ENCODE measurements around the gene TLN2.

DNA sequence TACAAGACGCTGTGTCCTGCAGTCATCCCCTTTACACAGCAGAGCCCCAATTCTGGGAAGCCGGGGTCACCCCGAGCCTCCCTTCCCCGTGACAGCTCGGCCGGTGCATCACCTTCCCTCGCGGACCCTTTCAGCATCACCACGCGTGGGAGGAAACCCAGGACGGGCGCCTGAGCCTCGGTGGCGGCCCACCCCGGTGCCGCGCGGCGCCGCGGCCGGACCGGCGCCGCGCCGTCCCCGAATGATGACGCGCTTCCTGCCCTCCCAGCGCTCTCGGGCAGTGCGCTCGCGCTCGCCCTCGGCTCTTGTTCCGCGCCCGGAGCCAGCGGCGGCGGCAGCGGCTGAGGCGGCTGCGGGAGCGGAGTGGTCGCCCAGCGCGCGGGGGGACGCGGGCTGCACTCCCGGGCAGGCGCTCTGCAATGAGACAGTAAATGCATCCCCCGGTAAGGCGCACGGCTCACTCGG is at the start of gene TLN2:
TSS of gene TLN2 (plus strand) at position 308 of the 465 bp plus-strand sequence.
- PRO-cap, 8 experiments: peak in 6 of 8 experiments; most common plus-strand start position 308 of the sequence (in 6); most common minus-strand start position 137 of the sequence (in 1)

GRCh38 chr15:62390757-62391569 is 613 bp downstream of the TLN2 start:
- PRO-cap, 8 experiments: no peak in any of the 8 experiments

GRCh38 chr15:62455651-62456049 is 65.3 kb downstream of the TLN2 start:
- PRO-cap, 8 experiments: no peak in any of the 8 experiments

DNA sequence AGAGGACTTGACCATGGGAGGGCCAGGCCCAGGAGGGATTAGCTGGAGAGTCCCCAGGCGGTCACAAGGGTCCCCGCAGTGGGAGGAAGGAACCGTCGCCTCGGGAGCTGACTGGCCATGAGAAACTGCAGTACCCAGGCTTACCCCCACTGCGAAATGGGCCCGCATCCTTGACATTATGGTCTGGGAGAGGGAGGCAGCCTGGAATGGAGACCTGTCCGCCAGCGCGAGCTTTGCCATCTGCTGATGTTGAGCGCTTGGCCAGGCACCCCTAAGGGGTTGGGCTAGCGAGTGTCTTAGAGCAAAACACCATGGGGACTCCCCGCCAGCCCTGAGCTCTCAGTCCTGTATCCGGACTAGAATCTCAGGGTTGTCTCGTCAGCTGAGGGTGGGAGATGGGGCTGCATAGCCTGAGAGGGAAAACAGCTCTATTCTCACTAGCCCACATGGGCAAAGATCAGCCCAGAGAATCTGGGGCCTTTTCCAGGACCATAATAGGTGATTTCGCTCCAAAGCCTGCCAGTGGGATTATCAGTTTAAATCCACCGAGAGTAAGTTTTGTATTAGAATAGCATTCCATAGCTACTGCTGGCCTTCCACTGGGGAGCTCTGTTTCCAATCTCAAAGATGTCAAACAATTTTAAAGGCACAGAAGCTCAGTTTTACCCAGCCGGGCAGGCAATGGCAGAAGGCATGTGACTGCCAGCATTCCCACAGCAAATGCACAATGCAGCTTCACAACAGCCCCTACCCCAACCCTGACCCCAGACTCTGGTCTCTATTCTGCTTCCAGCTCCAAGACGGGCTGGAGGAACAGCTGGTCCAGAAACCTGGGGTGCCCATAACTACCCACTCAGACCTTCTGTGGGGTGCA is 167.5 kb upstream of the TPM1 start:
- PRO-cap, 8 experiments: no peak in any of the 8 experiments

DNA sequence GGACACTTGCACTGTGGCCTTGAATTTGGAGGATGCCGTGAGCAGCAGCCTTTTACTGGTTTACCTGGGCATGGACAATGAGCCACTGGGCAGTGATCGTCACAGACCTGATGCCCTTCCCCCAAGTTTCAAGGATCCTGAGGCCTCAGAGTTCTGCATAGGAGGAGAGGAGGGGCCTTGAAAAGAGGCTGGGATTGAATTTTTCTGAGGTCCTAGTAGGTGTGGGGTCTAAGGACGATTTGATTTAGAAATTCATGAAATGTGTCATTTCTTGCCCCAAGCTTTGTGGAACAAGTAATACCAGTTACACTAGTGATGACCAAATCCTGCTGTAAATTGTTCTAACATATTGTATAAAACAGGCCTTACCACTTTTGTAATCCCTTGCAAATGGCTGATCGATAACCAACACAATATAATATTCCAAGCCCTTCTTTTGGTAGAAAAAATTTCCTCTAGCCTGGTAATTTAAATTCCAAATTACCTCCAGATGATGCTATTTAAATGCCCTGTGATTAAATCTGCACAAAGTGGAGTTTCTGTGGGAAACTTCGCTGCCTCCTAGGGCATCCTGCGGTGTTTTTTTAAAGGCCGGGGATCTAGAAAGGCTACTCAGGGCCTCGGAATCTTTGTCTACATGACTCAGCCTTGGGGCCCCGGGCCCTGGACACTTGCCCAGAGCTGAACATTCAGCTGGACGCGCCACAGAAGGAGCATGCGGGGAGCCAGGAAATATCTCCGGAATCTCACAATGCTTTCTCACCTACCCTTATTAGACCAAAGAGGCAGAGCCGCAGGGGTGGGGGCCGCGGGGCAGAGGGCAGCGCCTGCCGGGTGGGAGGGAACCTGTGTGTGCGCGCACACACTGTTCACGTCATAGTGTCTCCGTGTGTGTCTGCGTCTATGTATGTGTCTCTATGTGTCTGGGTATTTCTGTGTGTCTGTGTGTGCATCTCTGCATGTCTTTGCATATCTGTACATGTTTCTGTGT is 145.7 kb upstream of the TPM1 start:
- PRO-cap, 8 experiments: no peak in any of the 8 experiments

DNA sequence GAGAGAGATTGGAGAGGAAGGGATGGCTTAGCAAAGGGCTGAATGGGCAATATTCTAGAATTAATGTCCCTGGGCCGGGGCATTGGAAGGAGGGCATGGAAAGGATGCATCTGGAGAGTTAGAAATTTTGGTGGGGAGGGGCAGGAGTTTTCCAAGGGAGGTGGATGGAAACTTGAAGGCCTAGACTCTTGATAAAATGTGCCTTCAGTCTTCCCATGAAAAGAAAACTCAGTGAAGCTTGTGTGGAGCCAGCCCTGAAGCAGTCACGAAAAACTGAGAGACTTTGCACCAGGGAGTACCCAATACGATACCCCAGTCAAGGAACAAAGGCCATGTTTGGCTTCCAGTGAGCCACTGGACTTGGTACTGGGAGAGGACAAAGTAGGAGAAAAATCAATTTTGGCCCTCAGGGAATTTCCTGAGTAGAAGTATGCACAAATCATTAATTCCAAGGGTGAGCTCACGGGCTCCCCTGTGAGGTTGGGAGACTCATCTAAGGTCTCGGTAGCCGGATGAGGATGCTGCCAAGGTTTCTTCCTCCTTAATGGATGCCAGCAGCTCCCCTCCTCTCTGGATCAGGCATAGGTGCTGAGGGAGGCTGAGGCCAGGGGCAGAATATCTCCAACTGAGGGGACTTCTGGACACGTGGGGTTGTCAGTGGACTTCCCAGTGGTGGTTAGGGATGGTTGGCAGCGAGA is 31.3 kb upstream of the TPM1 start:
- PRO-cap, 8 experiments: no peak in any of the 8 experiments

GRCh38 chr15:63041707-63042320 is 733 bp upstream of the TPM1 start:
- PRO-cap, 8 experiments: no peak in any of the 8 experiments

DNA sequence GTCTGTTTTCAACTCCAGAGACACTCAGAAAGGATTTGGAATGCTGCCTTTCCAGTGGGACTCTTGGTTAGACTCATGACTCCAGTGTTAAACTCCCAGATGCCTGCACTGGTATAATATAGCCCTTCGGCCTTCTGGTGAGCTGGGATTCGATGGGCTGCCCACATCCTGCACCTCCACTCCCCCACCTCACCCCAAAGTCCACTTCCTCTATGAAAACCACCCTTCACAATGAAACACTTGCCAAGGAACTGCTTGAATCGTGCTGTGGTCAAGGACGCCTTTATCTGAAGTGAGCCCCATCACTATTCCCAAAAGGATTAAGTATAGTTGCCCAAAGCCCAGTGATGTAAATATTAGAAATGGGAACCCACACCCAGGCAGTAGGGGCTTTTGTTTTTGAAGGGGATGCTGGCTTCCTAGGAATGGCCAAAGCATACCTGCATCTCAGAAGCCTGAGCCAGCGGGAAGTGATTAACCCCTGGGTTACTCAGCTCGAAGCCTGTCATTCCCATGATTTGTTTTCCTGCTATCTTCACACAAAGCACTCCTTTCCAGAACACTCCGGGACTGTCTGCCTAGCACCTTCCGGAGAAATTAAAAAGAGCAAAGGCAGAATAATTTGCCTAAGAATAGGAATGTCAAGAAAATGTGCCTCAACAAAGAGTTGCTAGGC is 33.9 kb downstream of the TPM1 start:
- PRO-cap, 8 experiments: no peak in any of the 8 experiments

DNA sequence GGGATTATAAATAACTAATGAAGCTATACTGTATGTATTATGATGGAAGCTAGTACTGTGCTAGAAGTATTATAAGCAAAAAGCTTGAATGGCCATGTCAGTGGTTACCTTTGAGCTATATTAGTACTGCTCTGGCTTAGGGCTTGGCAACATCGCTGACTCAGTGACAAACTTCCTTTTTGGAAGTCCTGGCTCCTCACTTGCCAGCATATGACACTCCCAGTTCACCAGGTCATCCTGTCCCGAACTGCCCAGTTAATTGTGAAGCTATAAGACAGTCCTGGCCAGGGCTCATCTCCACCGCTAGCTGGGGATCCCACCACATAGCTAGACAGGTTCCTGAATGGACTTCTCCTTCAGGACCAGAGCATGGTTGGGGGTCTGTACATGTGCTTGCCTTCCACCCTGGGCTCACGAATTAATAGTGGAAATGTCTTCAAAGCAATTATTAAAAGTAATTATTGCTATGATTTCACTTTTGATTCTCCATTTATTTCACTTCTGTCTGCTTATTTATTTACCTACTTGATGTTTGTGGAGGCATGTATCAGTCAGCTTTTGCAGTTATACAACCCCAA is 32.0 kb downstream of the RAB8B start:
- PRO-cap, 8 experiments: no peak in any of the 8 experiments

- PRO-cap, 8 experiments: no peak in any of the 8 experiments
Measured at GRCh38 chr15:63367464-63368053, 14.1 kb downstream of the CA12 start.

- PRO-cap, 8 experiments: no peak in any of the 8 experiments
Measured at GRCh38 chr15:63372092-63372811, 9.4 kb downstream of the CA12 start.

GRCh38 chr15:63379322-63380205 is 2.1 kb downstream of the CA12 start:
- PRO-cap, 8 experiments: no peak in any of the 8 experiments

GRCh38 chr15:63473295-63473782 is 31.1 kb upstream of the USP3 start:
- PRO-cap, 8 experiments: peak in 2 of 8 experiments; most common minus-strand start chr15:63473545 (in 2)

DNA sequence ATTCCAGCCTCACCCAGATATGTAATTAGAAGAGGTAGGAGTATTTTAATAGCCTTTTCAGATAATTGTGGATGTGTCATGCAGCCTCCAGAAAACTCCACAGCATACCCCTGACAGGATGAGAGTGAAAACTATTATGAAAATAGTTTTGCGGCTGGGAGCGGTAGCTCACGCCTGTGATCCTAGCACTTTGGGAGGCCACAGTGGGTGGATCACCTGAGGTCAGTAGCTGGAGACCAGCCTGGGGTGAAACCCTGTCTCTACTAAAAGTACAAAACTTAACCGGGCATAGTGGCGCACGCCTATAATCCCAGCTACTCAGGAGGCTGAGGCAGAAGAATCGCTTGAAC is 21.4 kb upstream of the USP3 start:
- PRO-cap, 8 experiments: no peak in any of the 8 experiments

DNA sequence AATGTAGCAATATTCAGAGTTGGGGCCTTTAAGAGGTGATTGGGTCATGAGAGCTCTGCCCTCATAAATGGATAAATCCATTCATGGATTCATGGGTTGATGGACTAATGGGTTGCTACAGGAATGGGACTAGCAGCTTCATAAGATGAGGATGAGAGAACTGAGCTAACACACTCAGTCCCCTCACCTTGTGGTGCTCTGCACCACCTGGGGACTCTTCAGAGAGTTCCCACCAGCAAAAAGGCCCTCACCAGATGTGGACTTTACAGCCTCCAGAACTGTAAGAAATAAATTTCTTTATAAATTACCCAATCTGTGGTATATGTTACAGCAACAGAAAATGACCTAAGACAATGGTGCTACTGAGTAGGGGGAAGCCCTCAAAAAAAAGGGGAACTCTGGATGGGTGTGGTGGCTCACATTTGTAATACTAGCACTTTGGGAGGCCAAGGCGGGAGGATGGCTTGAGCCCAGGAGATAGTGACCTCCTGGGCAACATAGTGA is 14.2 kb upstream of the USP3 start:
- PRO-cap, 8 experiments: peak in 7 of 8 experiments; most common plus-strand start position 436 of the sequence (in 7); most common minus-strand start position 258 of the sequence (in 3)

DNA sequence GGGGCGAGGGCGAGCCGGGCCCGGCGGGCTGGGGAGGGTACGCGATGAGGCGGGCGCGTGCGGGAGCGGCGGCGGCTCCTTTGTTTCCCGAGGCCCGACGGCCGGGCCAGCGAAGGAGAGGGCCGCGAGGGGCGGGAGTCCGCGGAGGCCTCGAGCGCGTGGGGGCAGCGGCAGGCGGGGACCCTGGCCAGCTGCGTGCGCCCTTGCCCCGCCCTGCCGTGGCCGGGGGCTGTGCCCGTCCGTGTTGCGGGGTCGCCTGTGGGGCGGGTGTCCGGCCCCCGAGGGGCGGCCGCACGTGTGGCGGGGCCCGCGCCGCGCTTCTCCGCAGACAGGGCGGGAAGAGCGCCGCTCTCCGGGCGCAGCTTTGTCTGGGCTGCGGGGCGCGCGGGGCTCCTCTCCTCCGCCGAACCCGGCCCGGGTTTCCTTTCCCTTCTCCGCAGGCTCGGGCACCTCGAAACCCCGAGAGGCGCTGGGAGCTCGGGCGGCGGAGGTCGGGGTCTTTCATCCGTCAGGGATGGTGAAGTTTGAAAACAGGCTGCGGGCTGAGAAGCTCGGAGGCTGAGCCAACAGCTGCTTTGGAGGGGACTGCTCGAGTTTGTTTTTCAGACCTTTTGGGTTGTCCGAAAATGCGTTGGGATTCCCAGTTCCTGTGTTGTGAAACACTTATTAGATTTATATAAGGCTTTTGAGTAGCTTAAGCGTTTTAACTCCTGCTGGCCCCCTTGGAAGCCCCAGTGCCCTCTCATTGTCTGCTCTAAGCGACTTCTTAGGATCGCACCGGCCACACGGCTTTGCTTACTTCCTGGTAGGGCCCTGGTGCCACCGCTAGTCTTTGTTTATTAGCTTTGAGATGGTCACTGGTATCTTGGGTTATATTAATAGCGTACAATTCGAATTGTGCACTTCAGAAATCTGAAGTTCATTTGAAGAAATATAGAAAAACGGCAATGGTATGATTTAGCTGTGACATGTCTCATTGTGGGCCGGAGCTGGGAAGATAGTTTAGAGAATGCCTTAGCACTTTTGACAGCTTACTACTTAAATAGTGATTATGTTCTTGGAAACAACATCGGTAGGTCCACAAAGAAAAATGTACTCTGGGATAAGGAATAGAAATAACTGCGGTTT is 903 bp downstream of the USP3 start:
- PRO-cap, 8 experiments: peak in 8 of 8 experiments; most common plus-strand start position 327 of the sequence (in 7); most common minus-strand start position 793 of the sequence (in 8)

- PRO-cap, 8 experiments: peak in 3 of 8 experiments; most common plus-strand start chr15:63563408 (in 2)
Measured at GRCh38 chr15:63563320-63563663, 33.9 kb upstream of the FBXL22 start.

GRCh38 chr15:63610091-63610884 is 13.1 kb downstream of the FBXL22 start:
- PRO-cap, 8 experiments: peak in 5 of 8 experiments; most common plus-strand start chr15:63610374 (in 5); most common minus-strand start chr15:63610209 (in 1)

DNA sequence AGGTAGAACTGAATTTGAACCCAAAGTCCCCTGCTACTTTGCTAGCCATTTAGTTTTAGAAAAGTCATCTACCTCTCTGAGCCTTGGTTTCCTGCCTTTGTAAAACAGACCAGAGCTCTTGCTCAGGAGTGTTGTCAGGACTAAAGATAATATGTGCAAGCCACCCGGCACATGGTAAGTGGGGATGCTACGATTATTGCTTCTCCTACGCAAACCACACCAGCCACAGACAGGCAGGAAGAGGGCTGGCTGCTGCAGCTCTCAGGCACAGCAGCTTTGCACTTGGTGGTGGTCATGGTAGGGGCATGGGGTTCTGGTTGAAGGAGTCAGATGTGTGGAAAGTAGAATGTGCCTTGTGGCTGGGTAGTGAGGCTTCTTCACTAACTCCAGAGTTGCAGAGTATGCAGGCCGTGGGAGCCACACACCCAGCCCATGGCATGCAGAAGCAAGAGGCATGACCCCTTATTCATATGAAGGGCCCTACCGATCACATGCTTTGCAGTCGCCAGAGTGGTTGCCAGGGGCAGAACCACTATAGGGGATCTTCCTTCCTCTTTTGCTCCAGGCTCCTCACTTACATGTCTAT is 59.0 kb upstream of the HERC1 start:
- PRO-cap, 8 experiments: peak in 1 of 8 experiments; most common plus-strand start position 279 of the sequence (in 1); most common minus-strand start position 142 of the sequence (in 1)

- PRO-cap, 8 experiments: no peak in any of the 8 experiments
Measured at GRCh38 chr15:63896709-63897214, 63.0 kb upstream of the HERC1 start.